GM06990 (cell line): ENCODE measurements around the genes TP53RK and ZMYND8.

GRCh38 chr20:46689021-46690056, at the start of gene TP53RK:
Gene TP53RK, minus strand, starts transcription at chr20:46689444.
- RRBS, result 3% methylated on average over 36 of the region's 86 CpGs

GRCh38 chr20:46971163-46971720, 76.6 kb downstream of the EYA2 start:
- RRBS, result no CpG with 5 or more reads among the region's 3 CpGs

DNA sequence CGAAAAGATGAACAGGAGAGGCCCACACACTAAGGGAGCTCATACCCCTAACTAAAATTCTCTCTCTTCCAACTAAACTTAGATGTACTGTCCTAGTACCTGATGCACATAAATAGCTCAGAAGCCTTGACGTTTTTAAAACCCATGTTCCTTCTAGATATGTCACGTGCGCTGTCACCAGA, 142.6 kb downstream of the ZMYND8 start:
- RRBS, result no CpG with 5 or more reads among the region's 4 CpGs

GRCh38 chr20:47262447-47263306, 93.8 kb downstream of the ZMYND8 start:
- RRBS, result no CpG with 5 or more reads among the region's 16 CpGs

DNA sequence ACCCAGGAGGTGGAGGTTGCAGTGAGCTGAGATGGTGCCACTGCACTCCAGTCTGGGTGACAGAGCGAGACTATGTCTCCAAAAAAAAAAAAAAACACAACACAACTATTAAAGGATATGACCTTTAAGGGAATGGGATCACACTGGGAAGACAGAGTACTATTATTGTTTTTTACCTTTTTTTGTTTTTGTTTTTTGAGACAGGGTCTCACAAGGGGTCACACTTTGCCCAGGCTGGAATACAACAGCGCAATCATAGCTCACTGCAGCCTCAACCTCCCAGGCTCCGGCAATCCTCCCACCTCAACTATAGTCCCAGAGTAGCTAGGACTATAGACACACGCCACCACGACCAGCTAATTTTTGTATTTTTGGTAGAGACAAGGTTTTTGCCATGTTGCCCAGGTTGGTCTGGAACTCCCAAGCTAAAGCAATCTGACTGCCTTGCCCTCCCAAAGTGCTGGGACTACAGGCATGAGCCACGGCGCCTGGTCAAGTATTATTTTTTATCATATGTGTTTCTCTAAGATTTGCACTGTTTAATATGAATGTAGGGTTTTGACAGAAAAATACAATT, 81.0 kb downstream of the ZMYND8 start:
- RRBS, result no CpG with 5 or more reads among the region's 7 CpGs

DNA sequence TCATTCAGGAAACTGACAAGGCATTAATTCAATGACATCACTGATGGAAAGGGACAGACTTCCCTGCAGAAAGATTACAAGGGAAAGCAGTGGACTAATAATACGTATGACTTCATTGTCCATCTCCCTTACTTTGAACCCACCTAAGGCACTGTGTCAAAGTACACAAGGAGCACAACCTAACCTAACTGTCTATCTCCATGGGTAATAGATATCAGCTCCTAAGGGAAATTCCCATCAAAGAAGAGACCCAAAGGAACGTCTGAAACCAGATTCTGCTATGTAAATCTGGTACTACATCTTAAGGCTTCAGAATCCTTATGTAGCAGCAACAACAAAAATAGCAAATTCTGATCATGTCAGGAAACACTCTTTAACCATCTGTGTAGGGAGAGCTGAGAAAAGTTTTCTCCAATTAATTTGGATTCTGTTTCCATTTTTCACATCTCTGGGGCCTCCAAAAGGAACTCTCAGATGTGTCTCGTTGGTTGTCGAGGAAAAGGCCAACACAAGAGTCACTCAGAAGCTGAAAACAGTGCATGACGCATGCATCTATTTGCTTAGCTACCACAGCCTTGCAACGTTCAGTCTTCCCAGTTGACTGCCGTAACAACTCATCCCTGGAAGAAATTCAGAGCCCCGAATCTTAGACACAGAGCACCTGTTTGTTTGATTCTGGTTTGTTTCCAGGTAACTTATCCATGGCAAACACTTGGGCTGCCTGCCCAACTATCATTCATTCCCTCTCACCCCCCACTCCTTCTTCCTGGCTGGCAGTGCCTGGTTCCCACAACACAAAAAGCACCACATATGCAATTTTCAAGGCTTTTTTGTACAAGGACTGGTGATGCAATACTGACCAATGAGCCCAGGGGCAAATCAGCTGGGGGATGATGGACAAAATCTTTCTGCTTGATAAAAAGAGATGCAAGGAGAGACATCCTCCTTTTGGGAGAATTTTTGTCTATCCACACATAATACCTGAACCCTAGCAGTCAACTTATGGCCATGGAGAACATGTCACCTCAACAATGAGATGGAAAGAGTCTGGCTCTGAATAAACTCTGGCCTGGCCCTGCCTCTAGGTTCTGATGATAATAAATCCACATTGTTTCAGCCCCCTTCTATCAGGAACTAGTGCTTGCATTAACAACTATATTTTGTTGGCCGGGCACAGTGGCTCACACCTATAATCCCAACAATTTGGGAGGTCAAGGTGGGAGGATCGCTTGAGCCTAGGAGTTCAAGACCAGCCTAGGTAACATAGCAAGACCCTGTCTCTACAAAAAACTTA, 60.5 kb downstream of the ZMYND8 start:
- RRBS, result no CpG with 5 or more reads among the region's 10 CpGs

DNA sequence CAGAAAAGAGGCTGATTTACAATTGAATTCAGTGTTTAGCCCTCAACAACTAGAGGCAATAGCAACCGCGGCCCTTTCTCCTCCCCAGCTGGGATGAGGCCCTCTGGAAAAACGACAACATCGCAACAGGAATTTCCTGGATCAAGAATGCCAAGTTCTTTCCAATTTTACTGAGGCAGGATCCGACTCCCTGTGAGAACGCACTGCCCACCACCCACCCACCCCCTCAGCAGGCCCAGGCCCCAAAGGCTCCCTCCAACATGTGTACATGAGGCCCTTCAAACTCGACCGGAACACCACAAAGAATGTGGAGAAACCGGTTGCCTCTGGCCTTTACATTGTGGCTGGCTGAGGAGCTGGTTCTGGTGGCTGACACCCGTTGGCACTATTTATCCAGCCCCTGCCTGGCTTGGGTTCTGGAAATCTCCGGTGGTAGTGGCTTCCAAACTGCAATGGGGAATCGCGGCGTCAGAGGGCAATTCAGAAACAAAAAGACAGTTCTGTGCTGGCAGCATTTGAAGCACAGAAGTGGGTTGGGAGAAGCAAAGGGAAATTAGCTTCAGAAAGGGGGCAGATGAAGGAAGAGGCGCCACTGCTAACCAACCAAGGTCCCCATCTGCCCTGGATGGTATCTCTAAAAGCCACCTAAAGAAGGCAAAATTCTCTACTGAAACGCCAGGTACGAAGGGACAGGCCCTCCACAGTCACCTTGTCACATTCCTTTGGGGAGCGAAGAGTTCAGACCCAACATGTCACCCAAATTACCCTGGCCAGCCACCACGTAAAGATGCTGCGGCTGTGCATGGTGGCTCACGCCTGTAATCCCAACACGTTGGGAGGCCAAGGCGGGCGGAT, 36.6 kb downstream of the ZMYND8 start:
- RRBS, result 73% methylated on average over 2 of the region's 24 CpGs

GRCh38 chr20:47353559-47354108, 2.9 kb downstream of the ZMYND8 start:
- RRBS, result no CpG with 5 or more reads among the region's 6 CpGs

GRCh38 chr20:47356355-47357005, at the start of gene ZMYND8:
Gene ZMYND8, minus strand, starts transcription at chr20:47356699.
- RRBS, result 5% methylated on average over 2 of the region's 16 CpGs

- RRBS, result 11% methylated on average over 2 of the region's 4 CpGs
These were observed 440 bp upstream of the ZMYND8 start for GRCh38 chr20:47357006-47357272.

DNA sequence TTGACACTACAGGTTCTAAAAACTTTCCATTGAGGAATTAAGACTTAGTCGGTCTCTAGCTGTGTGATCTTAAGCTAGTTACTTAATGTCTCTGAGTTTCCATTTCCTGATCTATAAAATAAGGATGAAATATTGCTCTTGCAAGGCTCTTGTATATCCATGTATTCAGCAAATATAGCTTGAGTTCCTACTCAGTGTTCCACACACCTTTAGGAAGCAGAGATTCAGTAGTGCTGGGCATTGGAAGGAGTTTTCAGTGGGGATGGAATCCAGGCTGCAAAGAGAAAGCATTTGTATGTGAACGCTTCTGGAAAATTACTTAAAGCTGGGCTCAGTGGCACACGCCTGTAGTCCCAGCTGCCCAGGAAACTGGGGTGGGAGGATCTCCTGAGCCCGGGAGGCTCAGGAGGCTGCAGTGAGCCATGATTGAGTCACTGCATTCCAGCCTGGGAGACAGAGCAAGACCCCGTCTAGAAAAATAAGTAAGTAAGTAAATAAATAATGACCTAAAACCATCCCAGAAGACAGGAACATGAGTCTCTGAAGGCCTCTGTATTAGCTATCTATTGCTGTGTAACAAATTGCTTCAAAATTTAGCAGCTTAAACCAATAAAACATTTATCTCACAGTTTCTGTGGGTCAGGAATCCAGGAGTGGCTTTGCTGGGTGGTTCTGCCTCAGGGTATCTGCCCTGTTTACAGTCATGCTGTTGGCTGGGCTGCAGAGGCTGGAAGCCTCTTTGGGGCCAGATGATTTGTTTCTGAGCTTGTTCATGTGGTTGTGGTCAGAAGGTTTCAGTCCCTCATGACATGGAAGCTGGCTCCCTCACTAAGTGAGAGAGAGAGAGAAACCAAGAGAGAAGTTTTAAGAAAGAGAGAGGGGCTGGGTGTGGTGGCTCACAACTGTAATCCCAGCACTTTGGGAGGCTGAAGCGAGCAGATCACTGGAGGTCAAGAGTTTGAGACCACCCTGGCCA, 48.5 kb upstream of the NCOA3 start:
- RRBS, result no CpG with 5 or more reads among the region's 6 CpGs

GRCh38 chr20:47500967-47501382, 712 bp upstream of the NCOA3 start:
- RRBS, result no CpG with 5 or more reads among the region's 3 CpGs

DNA sequence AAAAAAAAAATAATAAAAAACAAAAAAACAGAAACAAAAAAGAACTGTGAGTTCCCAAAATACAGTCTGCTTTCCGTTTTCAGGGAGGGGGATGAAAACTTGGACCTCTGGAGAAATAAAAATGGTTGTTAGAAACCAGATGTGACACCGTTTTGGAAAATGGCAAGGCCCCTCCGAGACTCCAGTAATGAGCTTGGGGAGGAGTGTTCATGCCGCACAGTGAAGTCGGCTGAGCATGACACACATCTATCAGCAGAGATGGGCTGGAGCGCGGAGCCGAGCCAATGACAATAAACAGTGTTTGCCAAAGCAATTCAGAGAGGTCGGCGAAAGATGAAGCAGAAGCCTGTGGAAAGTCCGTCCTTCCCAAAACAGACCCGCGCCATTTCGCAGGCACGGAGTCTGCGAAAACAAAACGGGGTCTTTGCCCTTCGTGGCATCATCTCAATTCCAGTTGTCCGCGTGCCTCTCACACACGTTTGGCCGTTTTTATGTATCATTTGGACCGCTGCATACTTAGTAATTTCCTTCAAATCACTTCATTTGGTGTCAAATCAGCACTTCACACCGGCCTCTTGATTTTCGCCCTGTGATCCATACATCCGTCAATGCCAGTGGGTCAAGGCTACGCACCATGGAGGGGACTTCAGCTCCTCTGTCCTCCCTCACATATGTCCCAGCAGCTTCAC, 71.4 kb downstream of the SULF2 start:
- RRBS, result no CpG with 5 or more reads among the region's 27 CpGs

DNA sequence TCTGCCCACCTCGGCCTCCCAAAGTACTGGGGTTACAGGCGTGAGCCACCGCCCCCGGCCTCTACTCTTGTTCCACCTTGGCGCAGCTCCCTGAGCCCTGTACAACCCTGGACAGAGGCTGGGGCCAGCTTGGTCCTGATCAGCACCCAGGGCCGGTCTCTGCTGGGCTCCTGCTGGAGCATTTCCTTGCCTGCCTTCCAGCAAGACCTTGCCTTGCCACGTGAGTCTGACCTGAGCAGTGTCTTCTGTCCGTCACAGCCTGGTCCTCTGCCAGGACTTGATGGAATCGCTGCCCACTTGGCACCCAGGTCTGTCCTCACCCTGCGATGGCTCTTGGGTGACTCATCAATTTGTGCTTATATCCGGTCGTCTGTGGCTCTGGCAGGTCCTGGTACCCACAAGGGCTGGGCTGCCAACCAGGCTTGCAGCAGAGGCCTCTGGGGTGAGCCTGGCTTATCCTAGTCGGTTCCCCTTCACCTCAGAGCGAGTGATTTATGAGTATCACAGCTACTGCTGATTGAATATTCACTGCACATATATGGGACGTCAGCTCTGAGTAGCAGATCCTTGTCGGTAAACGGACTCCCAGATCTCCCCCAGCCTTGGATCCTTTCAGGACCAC, 10.0 kb upstream of the SULF2 start:
- RRBS, result no CpG with 5 or more reads among the region's 17 CpGs

- RRBS, result no CpG with 5 or more reads among the region's 9 CpGs
These were observed 24.5 kb upstream of the SULF2 start for GRCh38 chr20:47809705-47810250.

GRCh38 chr20:47857065-47858135, 72.1 kb upstream of the SULF2 start:
- RRBS, result no CpG with 5 or more reads among the region's 22 CpGs

DNA sequence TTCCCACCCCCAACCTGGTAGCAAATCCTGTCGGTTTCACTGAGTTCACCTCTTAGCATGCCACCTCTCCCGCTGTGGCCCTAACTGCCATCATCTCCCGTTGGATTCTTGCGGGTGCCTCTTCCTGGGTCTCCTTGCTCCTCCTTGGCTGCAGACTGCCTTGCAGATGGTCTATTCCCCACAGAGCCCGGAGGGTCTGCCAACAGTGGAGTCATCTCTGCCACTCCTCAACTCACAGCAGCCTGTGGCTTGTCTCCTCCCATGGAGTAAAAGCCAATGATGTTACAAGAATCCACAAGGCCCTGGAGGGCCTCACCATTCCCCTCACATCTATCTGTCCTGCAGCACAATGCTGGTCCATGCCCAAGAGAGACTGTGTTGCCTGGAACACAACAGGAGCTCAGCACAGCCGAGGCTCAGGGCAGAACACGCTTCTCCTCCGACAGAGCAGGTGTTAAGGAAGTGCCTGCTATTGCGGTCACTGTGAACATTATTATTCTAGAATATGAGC, 241.8 kb upstream of the SULF2 start:
- RRBS, result no CpG with 5 or more reads among the region's 9 CpGs

- RRBS, result 88% methylated on average over 2 of the region's 21 CpGs
These were observed 453.4 kb downstream of the PREX1 start for GRCh38 chr20:48374261-48374974.

DNA sequence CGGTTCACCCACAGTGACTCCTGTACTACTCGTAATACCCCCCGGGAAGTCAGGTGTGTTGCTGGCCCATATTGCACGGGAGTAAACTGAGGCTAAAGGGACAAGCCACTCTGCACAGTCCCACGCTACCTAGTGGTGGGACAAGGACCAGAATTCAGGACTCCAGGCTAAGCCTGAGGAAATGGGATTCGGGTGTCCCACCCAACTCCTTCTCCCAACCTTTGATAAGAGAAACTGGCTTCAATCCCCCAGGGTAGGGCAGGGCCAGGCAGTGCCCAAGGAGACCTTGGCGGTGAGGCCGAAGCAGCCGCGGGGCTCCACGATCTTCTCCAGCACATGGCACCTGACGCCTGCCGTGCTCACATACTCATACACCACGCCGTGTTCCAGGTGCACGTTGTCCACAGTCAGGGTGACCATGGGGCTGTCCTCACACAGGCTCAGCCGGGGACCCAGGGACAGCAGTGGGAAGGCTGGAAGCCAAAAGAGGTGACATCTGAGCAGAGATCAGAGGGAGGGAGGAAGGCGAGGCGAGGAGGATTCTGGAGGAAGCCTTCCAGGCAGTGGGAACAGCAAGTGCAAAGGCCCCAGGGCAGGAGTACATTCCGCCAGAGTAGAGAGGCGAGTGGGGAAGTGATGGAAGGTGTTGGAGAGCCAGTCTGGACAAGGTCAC, 176.6 kb downstream of the PREX1 start:
- RRBS, result 100% methylated on average over 1 of the region's 21 CpGs

DNA sequence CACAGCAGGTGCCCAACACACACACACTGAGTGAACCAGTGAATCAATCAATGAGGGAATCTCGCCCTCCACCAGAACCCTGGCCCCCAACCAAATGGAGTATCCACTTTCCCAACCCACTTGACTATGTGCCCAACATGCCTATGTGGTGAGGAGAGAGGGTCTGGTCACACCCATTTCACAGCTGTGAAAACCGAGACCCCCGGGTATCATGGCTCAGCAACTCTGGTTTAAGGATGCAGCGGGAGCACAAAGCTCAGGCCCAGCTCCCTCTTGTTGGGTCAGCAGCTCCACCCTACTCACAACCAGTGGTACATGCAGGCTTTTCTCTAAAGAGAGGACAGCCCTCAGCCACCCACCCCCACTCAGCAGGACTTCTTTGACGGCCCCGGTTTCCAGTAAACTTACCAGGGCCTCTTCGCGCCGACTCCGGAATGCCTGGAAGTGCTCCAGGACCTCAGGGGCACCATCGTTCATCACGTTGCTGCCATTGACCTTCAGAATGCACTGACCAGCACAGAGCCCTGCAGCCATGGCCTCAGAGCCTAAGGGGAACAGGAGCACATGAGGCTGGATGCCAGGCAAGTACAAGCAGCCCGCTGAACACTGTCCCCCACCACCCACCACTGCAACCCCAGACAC, 174.7 kb downstream of the PREX1 start:
- RRBS, result no CpG with 5 or more reads among the region's 13 CpGs